Foreskin keratinocyte (primary cell): ENCODE measurements around a stretch of chr12.

DNA sequence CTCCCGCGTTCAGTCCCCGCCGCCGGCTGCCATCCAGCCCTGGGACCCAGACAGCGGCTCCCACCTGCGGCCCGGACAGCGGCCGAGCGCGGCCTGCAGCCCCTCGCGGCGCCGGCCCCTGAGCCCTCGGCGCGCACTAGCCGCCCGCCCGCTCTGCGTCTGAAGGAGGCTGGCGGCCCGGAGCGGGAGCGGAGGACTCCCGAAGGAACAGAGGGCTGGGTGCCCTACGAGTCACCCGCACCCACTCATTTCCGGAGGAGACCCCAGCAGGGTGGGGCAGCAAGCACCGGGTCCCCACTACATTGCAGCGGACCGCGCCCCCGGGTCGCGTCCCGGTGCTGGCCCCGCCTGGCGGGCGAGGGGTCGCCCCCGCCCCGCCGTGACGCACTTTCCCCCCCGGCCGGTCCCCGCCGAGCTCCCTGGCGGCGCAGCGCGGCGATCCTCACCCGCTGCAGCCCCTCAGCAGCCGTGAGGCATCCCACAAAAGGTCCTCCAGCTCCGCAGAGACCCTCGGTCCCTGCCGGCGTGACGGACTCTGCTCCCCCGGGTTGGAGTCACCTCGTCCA is 106.2 kb downstream of the PRICKLE1 start:
- RAMPAGE, total RNA: no peak

DNA sequence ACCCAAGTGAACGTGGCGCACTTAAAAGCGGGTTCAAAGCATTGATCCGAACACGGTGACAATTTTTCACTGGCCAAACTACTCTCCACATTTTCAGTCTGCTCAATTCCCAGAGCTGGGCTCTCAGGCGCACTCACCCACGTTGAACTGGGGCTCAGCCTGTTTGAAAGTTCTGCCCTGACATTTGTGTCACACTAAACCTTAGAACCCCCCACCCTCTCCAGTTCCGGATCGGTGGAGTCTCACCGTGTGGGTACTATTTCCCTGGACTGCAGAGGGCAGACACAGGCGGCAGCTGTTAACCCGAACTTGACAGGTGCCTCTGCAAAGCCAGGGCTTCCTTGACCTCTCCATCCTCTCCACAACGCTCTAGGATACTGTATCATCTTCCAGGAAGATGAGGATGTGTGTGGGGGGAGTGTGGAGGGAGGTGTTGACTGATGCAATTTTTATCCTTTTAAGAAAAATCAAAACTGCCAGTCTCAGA is 1.0 kb upstream of the PRICKLE1 start:
- RAMPAGE, total RNA: no peak

DNA sequence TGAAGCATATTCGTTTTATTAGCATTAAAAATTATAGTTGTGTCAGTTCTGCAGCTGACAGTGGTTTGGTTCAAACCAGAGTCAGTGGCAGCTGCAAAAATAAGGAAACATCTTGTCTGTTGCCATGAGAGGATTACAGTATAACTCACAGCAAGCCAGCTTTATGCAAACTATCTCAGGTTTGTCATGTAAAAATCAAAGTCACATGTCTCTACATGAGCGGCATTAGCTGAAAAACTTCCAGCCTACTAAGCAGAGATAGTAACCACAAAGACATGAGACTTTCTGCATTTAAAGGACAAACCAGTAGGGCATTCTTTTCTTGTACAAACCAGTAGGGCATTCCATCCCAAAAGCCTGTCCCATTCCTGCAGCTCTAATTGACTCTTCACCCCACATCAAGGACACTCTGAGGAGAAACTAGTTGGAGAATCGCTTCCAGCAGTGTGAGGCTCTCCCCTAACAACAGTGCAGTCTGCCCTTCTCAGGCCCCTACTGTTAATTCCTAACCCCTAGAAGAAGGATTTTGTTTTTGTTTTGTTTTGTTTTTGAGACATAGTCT is 279.7 kb downstream of the ADAMTS20 start:
- RAMPAGE, total RNA: no peak

DNA sequence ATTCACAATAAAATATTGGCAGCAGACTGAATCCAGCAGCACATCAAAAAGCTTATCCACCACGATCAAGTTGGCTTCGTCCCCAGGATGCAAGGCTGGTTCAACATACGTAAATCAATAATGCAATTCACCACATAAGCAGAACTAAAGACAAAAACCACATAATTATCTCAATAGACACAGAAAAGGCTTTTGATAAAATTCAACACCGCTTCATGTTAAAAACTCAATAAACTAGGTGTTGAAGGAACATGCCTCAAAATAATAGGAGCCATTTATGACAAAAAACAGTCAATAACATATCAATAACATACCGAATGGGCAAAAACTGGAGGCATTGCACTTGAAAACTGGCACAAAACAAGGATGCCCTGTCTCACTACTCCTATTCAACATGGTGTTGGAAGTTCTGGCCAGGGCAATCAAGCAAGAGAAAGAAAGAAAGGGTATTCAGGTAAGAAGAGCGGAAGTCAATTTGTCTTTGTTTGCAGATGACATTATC is 119.0 kb downstream of the TMEM117 start:
- RAMPAGE, total RNA: no peak

- RAMPAGE, total RNA: no peak
Measured at GRCh38 chr12:45232479-45233358, 16.8 kb downstream of the ANO6 start.

GRCh38 chr12:45292349-45293284 is 76.7 kb downstream of the ANO6 start:
- RAMPAGE, total RNA: no peak

GRCh38 chr12:45732170-45732630 is 2.7 kb downstream of the ARID2 start:
- RAMPAGE, total RNA: no peak

GRCh38 chr12:45744844-45745695 is 15.6 kb downstream of the ARID2 start:
- RAMPAGE, total RNA: no peak

- RAMPAGE, total RNA: no peak
Measured at GRCh38 chr12:45750591-45751412, 21.3 kb downstream of the ARID2 start.

GRCh38 chr12:45851376-45852314 is 122.1 kb downstream of the ARID2 start:
- RAMPAGE, total RNA: no peak

DNA sequence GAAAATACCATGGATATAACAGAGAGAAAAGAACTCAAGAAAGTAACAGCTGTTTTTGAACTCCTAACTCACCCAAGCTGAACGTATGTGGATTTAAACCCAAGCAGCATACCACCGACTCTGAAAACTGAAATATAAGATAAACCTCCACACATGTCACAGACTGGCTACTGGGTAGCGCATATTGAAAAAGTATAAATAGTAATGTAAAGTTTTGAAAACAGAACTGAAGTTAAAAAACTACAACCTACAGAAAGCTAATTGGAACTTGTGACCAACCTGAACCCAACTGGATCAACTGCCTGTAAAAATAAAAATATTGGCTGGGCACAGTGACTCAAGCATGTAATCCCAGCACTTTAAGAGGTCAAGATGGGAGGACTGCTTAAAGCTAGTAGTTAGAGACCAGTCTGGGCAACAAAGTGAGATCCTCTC is 18.4 kb downstream of the SCAF11 start:
- RAMPAGE, total RNA: no peak

GRCh38 chr12:46359644-46360436 is 12.7 kb downstream of the SLC38A2 start:
- RAMPAGE, total RNA: no peak

DNA sequence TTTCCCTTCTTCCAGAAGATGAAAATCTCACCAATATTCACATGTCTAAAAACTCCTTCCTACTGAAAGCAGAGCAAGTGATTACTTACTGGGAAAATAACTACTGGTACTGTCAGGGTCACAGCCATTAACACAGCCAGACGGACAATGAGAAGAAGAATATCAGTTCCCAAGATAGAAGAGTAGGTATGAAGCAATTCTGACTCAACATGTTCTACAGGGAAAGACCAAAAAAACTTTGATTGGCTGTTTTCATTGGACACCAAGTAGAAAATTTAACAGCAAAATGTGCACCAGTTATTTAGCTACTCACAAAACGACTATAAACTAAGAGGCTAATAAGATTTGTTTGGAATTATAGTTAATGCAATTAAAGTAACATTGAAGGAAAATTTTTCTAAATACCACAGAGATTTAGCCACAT is 9.6 kb downstream of the SLC38A2 start:
- RAMPAGE, total RNA: no peak

DNA sequence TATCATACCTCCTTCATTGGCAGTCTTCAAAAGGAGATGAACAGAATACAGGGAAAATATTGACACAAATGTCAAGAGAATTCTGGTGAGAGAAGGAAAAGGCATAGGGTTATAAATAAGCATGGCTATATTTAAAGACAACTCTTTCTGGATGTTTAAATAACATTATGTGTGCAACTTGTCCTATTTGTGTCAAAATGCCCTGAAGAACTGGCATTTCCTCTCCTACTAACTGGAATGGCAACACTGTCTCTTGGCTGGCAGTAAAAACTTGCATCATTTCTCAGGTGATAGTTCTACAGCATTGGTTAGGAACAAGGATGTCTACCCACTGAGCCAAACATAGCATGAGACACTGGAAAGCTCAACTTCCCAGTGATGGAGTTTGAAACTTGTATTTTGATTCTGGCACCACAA is 5.3 kb downstream of the SLC38A2 start:
- RAMPAGE, total RNA: no peak

DNA sequence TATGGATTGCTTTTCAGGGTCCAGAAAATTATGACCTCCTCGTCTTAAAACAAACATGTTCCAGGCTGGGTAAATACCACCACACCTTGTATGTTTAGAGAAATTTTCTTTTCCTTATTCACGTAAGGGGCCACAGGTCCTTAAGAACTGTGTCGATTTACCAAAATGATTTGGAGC is 2.7 kb downstream of the SLC38A2 start:
- RAMPAGE, total RNA: no peak

DNA sequence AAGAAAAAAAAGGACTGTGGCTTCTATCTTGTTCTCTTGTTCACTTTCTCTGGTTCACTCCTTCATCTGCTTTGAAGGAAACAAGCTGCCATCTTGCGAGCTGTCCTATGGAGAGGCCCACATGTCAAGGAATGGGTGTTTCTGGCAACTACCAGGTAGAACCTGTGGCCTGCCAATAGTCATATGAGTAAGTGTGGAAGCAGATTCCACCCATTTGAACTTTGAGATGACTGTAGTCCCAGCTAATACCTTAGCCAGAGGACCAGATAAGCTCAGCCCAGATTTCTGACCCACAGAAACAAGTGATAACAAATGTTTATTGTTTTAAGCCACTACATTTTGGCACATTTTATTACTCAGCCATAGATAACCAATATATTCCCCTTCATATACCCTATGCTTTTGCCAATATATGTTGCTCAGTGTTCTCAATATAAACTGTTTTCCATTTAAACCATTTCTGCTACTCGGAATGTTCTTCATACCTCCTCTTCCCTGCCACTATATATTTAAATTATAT is 4.0 kb upstream of the SLC38A2 start:
- RAMPAGE, total RNA: no peak

DNA sequence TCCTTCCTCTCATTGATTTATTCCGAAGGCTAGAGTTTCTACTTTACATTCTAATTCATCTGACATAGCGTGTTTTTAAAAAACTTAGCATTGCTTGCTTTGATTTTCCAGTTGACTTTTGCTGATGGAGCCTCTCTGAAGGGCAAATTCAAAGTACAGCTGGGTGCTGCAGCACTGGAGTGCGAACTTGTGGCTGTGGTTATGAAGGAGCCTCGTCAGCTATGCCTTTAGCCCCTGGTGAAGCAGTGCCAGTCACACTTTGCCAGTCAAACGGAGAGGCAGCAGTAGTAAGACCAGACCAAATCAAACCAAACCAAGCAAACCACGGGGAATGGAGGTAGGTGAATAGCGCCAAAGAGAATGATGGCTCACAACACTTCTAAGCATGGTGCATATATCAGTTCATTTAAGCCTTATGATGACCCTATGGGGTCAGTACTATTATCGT is 15.1 kb upstream of the SLC38A2 start:
- RAMPAGE, total RNA: no peak

- RAMPAGE, total RNA: no peak
Measured at GRCh38 chr12:46390374-46390573, 17.7 kb upstream of the SLC38A2 start.

GRCh38 chr12:46400188-46401021 is 27.8 kb upstream of the SLC38A2 start:
- RAMPAGE, total RNA: no peak

- RAMPAGE, total RNA: no peak
Measured at GRCh38 chr12:46406105-46406660, 33.6 kb upstream of the SLC38A2 start.